AG10803 (cell line): ENCODE measurements around the gene NRIP1.

DNA sequence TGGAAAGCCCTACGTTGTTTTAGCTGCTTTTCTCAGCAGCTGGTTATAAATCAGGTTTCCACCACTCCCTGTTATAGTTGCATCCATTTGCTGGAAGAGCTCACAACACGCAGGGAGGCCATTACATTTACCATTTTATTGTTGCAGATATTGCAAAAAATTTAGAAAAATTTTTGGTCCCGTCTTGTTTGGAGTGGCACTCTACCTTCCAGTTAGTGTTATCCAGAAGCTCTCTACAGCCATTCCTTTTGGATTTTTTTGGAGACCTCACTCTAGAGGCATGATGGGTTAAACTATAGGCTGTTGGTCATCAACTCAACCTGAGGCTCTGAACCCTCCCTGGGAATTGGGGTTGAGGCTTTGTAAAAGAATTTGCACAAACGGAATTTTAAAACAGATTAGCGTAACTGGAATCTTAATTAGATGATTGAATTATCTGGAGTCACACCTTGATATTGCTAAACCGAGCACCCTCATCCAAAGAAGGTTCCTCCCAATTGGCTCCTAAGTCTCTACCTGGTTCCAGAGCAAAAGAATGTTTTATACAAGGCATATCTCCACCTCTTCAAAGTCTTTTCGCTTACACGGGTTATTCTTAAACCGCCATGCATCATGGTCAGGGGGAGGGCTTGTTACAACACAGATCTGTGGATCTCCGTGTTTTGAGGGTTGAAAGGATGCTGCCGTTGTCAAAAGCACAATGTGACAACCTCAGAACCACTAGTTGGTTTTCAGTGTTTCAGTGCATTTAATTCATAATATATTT, 1531.9 kb upstream of the TPTE start:
- RRBS, result no CpG with 5 or more reads among the region's 11 CpGs

GRCh38 chr21:10119223-10119839, 402.1 kb upstream of the TPTE start:
- RRBS, result no CpG with 5 or more reads among the region's 56 CpGs

DNA sequence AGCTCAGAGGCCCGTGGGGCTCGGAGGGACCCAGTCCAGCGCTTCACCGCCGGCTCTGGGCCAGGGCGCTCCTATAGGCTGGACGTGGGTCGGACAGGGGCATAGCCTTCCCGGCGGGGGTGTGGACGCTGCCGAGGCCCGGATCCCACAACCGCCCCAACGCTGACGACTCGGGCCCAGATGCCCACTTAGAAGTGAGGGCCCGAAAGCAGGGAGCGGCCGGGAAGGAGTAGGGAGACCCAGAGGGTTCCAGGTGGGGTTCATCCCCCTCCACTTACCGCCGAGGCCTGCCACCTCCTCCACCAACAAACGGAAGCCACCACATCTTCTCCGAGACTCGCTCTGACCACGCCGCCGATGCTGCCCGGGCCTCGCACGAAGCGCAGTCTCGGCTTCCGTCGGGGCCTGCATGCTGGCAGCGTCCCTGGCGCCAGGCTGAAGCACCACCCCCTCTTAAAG, 179.0 kb upstream of the TPTE start:
- RRBS, result no CpG with 5 or more reads among the region's 37 CpGs

DNA sequence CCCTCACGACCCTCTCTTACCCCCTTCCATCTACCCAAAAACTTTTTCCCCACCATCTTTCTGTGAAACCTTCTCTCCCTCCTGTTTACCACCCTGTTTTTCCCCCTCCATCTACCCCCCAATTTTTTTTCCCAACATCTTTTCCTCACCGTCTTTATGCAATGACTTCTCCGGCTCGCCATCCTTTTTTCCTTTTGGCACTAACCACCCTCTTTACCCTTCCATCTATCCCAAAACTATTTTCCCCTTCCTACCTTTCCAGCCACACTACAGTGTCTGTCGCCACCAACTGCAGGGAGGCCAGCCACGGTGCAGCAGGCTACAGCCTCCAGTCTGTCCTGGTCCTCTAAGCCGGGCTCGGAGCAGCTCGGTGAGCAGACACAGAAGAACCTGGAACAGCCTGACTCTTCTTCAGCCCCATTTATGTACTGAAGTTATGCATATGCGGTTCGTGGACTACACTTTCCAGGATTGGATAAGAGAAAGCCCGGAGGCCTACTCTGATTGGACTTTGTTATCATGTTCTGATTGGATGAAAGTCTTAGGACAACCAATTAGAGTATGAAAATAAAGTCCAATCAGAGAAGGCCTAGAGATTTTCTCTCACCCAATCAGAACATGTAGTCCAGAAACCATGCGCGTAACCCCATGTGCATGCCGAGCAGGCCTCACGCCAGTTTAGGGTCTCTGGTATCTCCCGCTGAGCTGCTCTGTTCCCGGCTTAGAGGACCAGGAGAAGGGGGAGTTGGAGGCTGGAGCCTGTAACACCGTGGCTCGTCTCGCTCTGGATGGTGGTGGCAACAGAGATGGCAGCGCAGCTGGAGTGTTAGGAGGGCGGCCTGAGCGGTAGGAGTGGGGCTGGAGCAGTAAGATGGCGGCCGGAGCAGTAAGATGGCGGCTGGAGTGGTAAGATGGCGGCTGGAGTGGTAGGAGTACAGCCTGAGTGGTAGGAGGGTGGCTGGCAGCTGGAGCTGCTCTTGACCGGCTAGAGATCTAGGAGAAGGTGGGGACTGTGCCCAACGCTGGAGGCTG, 108.2 kb upstream of the TPTE start:
- RRBS, result 30% methylated on average over 2 of the region's 30 CpGs

DNA sequence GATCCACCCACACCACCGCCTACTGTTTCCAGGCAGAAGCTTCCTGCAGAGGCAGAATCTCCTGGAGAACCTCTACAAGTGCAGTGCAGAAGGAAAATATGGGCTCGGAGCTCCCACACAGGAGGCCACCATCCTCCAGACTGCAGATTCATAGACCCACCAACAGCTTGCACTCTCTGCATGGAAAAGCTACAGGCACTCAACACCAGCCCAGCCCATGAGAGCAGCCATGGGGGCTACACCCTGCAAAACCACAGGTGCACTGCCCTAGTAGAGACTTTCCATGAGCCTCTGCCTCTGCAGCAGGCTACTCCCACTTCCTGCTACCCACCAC, 284.1 kb downstream of the POTED start:
- RRBS, result no CpG with 5 or more reads among the region's 2 CpGs

GRCh38 chr21:14026925-14028254, 183.4 kb downstream of the LIPI start:
- RRBS, result 21% methylated on average over 3 of the region's 53 CpGs

- RRBS, result no CpG with 5 or more reads among the region's 21 CpGs
These were observed 134.1 kb downstream of the LIPI start for GRCh38 chr21:14076450-14077169.

DNA sequence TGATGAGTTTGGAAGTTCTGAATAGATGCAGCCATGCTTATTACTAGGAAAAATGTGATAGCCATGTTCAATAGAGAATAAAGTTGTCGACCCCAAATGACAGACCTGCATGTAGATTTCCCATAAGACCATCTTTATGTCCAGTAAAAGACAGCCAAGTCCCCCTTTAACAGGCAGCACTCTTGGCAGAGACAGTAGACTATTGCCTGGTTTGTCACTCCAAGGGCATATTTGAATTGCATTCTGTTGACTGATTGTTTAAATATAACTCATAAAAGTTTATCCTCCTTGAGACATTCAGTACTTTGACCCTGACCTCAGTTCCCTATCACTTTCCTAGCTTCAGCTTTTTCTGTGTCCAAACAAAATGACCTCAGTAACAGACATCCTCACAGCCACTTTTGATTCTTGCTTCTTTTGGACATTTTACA, 51.0 kb downstream of the RBM11 start:
- RRBS, result no CpG with 5 or more reads among the region's 1 CpG

DNA sequence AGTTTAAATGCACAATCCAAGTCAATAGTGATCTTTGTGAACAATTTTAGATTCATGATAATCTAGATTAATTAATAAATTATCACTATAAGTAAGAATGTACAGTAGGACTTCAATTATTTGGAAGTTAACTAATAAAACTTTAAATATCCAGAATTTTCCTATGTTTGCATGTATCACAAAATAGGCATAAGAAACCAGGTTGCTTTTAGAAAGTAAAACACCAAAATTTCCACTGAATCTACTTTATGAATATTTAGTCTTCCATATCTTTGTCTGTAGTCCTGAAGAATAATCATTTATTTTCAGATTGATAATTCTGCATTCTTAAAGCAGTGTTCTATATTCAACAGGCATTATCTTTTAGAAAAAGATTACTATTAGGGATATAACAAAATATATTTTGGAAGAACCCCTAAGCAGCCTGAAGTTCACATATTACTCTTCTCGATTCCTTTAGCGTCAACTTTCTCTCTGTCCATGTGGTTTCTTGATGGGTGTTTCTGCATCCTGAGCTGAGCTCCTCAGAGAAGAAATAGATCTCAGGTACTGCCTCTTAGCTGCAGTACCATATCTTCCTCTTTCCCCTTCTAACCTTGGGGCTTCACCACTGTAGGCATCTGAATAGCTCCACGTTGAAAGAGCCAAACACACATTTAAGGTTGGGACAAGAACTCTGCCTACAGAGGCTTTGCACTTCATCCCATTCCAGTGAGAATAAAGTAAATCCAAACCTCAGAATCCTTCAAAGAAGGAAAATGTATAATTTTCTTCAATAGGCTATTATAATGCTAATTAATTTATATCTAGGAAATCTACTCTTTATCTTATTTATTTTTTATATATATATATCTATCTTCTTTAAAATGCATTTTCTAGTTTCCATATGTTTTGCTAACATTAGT, 59.4 kb downstream of the SAMSN1 start:
- RRBS, result no CpG with 5 or more reads among the region's 3 CpGs

- RRBS, result no CpG with 5 or more reads among the region's 10 CpGs
These were observed 23.1 kb downstream of the SAMSN1 start for GRCh38 chr21:14522666-14523856.

DNA sequence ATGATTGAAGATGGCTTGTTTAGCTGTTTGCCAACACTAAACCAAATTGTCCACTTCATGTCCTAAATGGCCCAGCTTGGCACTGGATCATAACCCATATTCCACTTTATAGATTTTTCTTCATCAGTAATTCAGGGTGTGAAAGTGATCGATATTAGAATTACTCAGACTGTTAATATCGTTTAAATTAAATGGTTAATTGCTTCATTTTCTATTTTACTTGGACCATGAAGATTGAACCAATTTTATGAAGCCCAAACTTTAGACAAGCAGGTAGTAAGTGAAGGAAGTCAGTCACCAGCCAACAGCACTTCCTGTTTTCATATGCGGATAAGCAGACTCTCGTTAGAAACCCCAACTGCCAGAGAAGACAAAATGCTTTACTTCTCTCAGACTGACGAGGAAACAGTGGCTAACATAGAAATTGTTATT, 129.5 kb upstream of the SAMSN1 start:
- RRBS, result no CpG with 5 or more reads among the region's 5 CpGs

- RRBS, result no CpG with 5 or more reads among the region's 3 CpGs
These were observed 140.7 kb upstream of the SAMSN1 start for GRCh38 chr21:14686802-14687214.

DNA sequence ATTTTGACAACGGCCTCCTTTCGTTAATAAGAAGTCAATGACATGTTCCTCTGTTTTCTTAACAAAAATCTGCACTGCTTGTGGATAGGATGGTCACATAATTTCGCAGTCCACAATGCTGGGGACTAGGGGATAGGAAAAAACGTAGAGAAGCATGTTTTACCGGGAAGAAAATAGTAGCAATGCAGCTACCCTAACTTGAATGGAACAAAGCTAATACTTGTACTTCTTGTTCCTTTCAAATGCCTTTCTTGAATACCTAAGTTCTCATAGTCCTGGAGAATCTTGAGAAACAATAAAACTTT, 195.9 kb downstream of the NRIP1 start:
- RRBS, result no CpG with 5 or more reads among the region's 5 CpGs

DNA sequence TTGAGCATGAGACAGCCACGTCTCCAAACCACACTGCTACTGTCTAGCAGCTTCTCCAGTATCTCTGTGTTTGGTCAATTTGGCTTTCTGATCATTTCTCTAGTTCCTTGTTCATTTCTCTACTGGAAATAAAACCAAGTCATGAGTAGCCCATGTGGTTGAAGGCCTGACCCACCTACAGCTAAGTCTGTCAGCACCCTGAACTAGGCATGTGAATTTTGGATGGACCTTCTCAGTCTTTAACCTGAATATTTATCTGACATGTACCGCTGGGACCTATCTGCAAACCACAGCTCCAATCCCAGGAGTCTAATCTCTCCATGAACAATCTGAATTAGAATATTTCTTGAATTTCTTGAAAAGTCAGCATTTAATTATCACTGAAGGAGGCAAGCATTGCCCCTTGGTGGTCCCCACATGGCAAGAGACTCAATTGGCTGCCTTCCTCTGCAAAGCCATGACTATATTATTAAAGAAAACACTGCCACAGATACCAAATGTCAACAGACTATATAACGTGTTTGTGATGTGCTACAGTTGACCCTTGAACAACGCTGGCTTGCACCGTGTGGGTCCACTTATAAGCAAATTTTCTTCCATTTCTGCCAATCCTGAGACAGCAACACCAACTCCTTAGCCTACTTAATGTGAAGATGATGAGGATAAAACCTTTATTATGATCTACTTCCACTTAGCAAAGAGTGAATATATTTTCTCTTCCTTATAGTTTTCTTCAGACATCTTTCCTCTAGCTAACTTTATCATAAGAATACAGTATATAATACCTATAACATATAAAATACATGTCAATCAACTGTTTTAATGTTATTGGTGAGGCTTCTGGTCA, 66.6 kb downstream of the NRIP1 start:
- RRBS, result no CpG with 5 or more reads among the region's 5 CpGs

DNA sequence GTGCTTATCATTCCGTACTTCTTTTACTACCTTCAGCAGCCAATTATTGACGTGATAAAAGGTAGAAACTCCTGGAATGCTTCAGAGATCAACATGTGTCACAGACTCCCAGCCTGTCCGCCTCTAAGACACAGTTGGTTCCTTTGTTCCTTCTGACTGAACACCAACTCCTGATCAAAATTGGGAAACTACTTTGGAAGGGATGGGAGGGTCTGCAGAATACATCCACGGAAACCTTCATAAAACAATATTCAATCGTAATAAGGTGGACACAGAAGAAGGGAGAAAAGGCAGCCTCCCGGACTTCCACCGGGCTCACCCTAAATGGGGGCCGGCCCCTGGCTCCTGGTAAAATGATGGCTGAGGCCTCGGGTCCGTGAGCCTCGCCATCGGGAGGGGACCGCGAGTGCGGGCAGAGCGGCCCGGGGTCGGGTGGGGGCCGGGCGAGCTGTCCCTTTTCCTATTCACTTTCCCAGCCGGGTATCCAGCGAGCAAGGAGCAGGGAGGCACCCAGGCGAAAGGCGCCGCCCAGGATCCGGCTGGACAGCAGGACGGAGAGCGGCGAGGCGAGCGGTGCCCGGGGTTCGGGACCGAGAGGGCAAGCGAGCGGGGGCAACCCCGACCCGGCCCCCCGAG, 875 bp downstream of the NRIP1 start:
- RRBS, result 2% methylated on average over 25 of the region's 39 CpGs

- RRBS, result 1% methylated on average over 86 of the region's 144 CpGs
These were observed at the start of gene NRIP1 for GRCh38 chr21:15064443-15065530. Gene NRIP1 (minus strand): TSS chr21:15065000.

DNA sequence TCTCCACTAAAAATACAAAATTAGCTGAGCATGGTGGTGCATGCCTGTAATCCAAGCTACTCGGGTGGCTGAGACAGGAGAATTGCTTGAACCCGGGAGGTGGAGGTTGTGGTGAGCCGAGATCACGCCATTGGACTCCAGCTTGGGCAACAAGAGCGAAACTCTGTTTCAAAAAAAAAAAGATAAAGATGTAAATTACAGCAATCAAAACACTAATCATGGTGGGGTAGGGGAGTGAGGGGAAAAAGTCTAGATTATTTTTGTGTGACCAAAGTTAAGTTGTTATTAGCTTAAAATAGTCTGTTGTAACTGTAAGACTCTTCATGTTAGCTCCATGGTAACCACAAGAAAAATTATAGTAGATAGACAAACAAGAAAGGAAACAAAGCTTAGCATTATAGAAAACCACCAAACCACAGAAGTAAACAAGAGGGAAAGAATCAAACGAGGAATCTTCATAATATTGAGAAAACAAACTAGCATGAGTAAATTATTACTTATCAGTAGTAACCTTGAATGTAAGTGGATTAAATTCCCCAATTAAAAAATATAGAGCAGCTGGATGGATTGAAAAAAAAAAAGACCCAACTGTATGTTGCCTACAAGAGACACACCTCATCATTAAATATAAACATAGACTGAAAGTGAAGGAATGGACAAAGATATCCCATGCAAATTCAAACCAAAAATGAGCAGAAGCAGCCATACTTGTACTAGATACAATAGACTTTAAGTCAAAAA, 54.8 kb downstream of the USP25 start:
- RRBS, result no CpG with 5 or more reads among the region's 6 CpGs

- RRBS, result no CpG with 5 or more reads among the region's 4 CpGs
These were observed 112.5 kb downstream of the USP25 start for GRCh38 chr21:15842162-15842773.

- RRBS, result no CpG with 5 or more reads among the region's 11 CpGs
These were observed 341.3 kb downstream of the USP25 start for GRCh38 chr21:16070908-16071681.

GRCh38 chr21:16078809-16079056, 349.0 kb downstream of the USP25 start:
- RRBS, result no CpG with 5 or more reads among the region's 3 CpGs